ENCODE measurements around the genes DRAM1, IGF1 and C12orf42.

- PRO-cap, result no peak
These were observed 100.7 kb downstream of the APAF1 start for GRCh38 chr12:98745592-98746476.

DNA sequence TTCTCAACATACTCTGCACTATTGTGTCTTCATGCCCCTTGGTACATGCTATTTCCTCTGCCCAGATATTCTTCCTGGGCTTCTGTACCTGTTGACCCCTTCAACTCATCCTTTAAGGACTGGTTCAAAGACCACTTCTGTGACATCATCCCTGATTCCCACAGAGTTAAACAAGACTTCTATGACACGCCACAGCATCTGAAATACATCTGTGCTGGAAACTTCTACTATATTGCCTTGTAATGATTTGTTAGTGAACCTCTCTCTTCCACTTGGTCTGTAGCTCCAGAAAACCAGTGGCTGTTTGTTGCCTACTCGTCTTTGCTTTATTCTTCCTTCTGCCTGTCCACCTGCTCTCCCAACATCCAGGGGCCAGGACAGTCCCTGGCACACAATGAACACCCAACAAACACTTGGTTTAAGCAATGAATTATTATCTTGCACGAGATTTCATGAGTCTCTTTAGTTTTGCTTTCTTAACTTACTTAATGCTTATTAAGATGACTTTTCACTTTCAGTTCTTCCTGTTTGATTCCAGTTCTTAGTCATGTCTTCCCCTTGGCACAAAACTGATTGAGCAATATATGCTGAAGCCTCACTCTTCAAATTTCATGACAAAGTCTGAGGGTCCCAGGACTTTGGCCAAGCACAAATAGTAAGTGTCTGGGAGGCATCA is 485.9 kb downstream of the APAF1 start:
- PRO-cap, result no peak

DNA sequence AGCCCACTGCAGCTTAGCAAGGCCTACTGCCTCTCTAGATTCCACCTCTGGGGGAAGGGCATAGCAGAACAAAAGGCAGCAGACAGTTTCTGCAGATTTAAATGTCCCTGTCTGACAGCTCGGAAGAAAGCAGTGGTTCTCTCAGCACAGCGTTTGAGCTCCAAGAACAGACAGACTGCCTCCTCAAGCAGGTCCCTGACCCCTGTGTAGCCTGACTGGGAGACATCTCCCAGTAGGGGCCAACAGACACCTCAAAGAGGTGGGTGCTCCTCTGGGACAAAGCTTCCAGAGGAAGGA is 409.2 kb upstream of the GARIN6 start:
- PRO-cap, result no peak

GRCh38 chr12:99600261-99600889 is 47.2 kb upstream of the GARIN6 start:
- PRO-cap, result no peak

- PRO-cap, result no peak
These were observed 37.4 kb downstream of the SCYL2 start for GRCh38 chr12:100304213-100304923.

DNA sequence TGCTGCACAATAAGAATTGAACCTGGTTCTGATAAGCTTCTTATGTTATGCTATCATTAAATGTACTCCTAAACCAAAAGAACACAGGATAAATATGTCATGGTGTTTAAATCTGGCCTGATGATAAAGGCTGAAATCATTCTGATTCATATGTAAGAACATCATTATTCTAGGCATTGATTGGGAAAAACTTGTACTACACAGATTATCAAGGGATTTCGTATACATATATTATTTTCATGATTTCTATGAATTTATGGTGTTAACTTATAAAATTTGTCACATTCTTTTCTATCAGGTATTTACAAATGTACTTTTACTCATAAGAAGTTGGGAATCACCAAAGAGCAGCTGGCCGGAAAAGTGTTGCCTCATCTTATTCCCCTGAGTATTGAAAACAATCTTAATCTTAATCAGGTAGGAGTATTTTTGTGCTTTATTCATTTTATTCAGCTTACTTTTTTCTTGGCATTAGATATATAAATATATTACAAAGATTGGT is 27.9 kb upstream of the SLC17A8 start:
- PRO-cap, result no peak

GRCh38 chr12:100445042-100445249 is 28.7 kb upstream of the NR1H4 start:
- PRO-cap, result no peak

DNA sequence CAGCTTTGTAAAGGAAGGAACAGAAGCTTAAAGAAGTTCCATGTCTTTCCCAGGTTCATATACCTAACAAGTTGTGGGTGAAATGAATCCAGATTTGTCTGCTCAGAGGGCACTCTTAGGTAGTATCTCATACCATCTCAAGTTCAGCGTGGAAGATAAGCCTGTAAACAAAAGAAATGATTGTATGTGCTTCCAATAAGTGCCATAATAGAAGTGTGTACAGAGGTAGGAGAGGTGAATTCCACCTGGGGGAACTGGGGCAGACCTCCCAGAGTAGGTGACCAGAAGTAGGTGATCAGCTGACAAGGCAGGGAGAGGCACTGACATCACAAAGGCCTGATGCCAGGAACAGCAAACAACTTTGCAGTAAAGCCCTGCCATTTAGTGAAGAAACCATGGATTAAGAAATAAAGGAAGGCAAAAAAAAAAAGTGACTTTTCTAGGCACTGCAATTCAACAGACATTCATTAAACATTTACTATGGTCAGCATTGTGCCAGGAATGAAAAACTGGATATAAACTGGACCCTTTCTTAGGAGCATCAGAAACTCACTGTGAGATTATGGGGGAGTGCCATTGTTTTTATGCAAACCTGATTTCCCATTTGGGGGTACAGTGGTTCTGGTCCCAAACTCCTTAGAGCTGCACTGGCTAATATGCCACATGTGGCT is 31.2 kb downstream of the NR1H4 start:
- PRO-cap, result no peak

DNA sequence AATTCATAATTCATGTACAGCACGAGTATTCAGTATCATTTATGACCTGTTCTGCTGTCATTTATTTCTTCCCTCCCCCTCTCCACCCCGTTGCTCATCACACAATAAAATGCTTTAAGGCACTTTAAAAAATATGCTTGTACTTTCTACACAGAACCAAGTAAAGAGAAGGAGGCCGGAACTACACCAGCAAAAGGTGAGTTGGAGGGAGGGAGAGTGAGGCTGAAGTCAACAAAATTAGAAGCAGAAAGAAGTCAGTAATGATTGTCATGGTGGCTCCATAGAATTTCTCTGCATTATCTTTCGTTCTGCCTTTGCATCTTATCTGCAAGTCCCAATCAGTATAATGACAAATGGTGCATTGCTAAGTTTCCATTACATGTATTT is 22.3 kb downstream of the MYBPC1 start:
- PRO-cap, result no peak

- PRO-cap, result bidirectional peak, plus-strand start at chr12:101877325, minus-strand start at chr12:101877205; unidirectional peak, minus-strand start at chr12:101877533
These were observed at the start of gene DRAM1 for GRCh38 chr12:101877081-101877829. Gene DRAM1 (plus strand): TSS chr12:101877580.

GRCh38 chr12:101894591-101895114 is 17.3 kb downstream of the DRAM1 start:
- PRO-cap, result no peak

DNA sequence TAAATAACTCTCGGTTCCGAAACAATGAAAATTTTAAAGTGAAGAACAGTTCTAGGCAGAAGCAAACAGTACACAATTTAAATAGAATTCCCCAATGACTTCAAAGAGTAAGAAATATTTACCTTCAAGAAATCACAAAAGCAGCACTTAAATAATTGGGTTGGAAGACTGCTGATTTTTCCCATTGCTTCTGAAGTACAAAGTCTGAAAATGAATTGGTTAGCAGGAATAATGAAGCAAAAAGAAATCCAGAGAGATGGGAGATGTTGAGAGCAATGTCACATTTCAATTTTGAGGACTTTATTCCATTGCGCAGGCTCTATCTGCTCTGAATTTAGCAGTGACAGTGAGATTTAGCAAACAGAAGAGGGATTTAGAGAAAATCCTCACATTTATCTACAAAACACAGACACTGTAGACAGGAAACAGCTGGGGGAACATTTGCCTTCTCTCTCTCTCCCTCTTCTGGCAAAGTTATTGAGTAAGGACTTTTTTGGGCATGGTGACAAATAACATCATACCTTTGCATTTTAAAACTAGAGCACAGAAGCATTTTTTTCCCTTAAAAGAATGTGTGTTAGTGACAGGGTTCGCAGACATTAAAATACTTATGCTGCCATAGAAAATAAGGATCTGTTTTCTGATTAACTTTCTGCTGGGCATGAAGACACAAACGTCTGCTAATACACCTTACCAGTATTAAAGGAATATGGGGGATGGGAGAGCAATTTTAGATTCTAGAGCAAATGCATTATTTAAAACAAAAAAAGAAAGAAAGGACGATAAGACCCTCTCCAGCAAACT is at the start of gene IGF1:
Gene IGF1 (minus strand): TSS at position 367 of the 804 bp plus-strand sequence.
- PRO-cap, result no peak

DNA sequence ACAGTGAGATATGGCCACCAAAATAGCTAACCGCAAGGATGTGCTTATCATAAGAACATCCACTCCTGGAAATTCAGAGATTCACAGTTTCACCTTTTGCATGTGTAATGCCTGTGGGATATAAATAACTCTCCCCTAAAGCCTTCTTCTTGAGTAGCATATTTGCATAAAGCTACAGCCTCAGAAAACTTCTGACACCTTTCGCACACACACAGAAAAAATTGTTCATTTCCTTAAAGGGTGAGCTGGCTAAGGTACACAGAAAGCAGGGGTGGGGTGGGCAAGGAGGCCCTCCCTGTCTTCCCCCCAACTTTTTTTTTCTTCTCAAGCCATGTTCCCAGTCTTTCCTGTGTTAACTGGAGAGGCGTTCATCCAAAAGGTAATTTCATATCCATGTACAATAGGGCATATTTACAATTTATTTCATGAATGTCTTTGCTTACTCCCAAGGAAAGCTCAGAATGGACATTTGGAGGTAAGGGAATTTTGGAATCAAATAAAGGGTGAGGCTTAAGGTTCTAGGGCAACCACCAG is 3.2 kb upstream of the IGF1 start:
- PRO-cap, result no peak

DNA sequence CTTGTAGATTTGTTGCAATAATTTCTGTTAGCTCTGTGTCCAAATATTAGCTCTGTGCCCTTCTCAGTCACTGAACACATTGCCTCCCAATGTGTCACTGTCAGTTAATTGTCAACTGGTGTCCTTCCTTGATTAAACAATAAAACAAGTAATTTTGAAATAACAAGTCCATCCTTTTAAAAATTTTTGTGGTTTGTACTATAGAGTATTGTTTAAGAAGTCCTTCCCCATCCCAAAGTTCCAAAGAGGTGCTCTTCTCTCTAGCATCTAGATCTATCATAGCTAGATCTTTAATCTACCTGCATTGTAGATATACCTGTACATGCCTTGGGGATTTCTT is 4.3 kb upstream of the PAH start:
- PRO-cap, result no peak

- PRO-cap, result no peak
These were observed 6.8 kb upstream of the ASCL1 start for GRCh38 chr12:102950265-102951558.

DNA sequence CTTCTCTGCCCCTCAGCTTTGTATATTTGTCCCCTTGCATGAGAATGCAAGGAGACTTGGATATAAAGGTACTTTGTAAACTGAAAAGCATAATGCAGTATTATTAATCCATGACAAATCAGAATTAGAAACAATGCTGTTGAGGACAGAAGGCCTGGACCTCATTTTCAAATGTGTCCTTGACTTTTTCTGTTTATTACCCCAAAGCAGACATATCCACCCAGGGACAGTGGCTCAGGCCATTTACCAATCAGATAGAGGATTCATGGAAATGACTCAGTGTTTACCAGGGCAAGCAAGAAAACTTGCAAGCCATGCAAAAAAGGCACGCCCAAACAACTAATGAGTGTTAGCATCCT is 157.1 kb downstream of the ASCL1 start:
- PRO-cap, result no peak

- PRO-cap, result no peak
These were observed 157.5 kb downstream of the ASCL1 start for GRCh38 chr12:103114967-103115306.

GRCh38 chr12:103495072-103496232 is at the start of gene C12orf42:
Gene C12orf42 (minus strand): TSS chr12:103495968.
- PRO-cap, result no peak

DNA sequence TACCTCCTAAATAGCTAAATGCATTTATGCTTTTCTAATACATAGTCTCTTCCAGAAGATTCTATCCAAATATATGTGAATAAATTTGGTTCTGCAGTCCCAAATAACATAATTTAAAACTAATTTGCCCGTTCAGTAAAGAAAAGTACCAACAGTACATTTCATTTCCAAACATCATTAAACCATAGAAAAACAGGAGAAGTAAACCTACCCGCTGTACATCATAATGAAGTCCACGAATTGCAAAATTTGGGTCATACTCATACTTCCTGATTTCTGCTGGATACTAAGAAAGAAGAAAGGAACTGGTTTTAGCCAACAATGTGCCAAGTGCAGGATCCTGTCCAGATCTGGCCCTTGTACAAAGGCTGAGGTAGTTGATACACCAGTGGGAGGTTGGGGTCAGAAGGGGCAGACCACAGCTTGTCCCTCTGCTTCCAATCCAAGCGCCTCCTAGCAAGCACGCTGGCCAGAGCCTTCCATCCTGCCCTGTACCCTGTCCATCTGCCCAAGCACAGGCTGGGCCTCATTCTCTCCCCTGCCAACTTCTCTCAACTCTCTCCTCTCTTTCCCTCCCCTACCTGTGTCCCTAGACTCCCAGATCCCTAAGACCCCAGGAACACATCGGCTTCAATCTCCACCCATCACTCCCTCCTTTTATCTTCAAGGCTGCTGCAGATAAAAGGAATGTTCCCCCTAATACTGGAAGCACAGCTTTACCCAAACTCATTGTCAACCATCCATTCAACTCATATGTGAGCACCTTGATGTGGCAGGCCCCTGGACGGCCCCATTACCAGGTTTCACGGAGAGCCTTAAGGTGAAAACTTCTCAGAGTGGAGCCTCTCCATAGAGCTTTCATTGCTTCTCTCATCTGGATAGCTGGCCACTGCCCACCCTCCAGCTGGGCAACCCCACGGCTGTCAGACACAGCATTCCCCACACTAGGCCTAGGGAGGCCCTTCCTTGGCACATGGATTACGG is 34.1 kb downstream of the NT5DC3 start:
- PRO-cap, result no peak

DNA sequence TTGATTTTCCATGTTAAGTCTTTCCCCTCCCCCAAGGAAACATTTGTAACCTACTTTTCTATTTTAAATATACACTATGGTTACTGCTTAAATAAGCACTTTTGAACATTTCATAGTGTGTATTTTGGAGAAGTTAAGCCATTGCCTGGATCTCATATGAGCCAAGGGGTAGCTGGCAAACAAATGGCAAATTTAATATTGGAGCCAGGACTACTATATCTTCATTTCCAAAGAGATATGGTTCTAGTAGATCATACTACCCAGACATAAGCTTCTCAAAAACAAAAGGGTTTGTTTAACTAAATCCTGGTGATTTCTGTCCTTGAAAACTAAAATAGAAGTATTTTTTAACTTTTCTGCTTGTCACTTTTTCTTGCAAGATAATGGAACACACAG is 43.0 kb upstream of the NT5DC3 start:
- PRO-cap, result no peak

Measured in mesothelial cell of epicardium (in vitro differentiated cells).